SK-N-SH (cell line): ENCODE data around the gene IL17RA.

- RRBS, result 8% methylated on average over 47 of the region's 146 CpGs
CAGE:
- cytosol, long polyA plus RNA, result no peak
- long polyA plus RNA, result no peak
- nucleus, long polyA plus RNA, result no peak
These were observed 9.4 kb upstream of the CCT8L2 start for GRCh38 chr22:16601605-16602786.

DNA sequence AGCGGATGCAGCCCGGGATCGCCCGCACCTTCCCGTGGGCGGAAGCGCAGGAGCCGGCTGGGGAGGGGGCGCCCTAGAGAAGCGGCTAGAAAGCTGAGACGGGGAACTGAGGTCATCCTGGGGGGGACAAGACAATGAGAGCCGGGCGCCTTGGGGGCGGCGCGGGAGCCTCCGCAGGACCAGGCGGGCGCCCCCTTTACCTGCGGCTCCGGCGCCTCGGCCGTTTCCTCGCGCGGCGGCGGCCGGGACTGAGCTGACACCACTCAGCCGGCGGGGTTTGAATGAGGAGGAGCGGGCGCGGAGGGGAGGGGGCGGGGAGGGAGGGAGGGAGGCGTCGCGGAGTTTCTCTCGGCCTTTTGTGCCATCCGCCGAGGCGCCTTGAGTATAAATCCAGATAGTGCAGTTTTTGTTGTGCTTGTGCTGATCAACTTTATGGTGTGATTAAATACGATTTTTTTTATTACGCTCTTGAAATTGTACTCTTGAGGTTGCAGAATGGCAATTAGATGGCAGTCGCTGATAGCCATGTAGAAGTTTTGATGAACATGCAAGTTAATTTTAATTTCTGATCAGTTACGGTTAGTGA lies 17.4 kb upstream of the CCT8L2 start:
- RRBS, result 7% methylated on average over 5 of the region's 47 CpGs
CAGE:
- cytosol, long polyA plus RNA, result no peak
- long polyA plus RNA, result no peak
- nucleus, long polyA plus RNA, result no peak

DNA sequence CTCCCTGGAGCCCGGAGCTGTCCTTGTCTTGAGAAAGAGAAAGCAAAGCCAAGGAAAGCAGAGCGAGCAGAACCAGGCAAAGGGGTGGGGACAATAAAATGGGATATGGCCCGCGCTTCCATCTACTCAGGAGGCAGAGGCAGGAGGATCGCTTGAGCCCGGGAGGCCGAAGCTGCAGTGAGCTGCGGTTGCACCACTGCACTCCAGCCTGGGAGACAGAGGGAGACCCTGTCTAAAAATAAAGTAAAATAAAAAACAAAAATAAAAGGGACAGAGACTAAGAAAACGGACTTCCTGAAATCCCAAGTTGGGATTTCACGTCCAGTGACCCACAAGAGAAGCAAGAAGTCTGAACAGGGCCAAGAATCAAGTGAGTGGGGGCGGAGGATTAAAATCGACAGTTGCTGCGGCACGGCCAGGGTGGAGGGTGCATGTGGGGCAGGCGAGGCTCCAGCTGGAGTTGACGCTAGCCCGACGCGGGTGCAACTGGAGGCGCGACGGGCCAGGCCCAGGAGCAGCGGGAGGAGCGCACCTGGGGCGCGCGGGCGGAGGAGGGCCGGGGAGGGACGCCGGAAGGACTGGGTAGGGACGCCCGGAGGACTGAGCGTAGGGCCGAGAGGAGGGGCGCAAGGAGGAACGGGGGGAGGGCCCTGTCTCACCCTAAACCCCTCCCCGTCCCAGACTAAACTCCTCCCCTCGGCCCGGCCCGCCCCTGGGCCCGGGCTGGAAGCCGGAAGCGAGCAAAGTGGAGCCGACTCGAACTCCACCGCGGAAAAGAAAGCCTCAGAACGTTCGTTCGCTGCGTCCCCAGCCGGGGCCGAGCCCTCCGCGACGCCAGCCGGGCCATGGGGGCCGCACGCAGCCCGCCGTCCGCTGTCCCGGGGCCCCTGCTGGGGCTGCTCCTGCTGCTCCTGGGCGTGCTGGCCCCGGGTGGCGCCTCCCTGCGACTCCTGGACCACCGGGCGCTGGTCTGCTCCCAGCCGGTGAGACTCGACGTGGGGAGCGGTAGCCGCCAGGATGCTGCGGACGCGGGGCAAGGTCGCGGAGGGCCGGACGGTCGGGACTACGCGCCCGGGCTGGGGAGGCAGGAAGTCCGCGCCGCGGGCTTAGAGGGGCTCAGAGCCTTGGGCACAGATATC lies at the start of gene IL17RA:
TSS of gene IL17RA (plus strand) at position 754 of the 1,139 bp plus-strand sequence.
- RRBS, result 5% methylated on average over 36 of the region's 90 CpGs
CAGE:
- cytosol, long polyA plus RNA, result start-site peak on the plus strand centred at position 721 of the sequence, 45 bp wide, 93 and 118 reads in 2 replicates
- long polyA plus RNA, result no peak
- nucleus, long polyA plus RNA, result no peak

- RRBS, result no CpG with 5 or more reads among the region's 6 CpGs
CAGE:
- cytosol, long polyA plus RNA, result no peak
- long polyA plus RNA, result no peak
- nucleus, long polyA plus RNA, result no peak
These were observed 15.5 kb downstream of the IL17RA start for GRCh38 chr22:17100189-17100825.

- RRBS, result 42% methylated on average over 3 of the region's 8 CpGs
CAGE:
- cytosol, long polyA plus RNA, result no peak
- long polyA plus RNA, result no peak
- nucleus, long polyA plus RNA, result no peak
These were observed 7.6 kb downstream of the TMEM121B start for GRCh38 chr22:17113572-17113957.

DNA sequence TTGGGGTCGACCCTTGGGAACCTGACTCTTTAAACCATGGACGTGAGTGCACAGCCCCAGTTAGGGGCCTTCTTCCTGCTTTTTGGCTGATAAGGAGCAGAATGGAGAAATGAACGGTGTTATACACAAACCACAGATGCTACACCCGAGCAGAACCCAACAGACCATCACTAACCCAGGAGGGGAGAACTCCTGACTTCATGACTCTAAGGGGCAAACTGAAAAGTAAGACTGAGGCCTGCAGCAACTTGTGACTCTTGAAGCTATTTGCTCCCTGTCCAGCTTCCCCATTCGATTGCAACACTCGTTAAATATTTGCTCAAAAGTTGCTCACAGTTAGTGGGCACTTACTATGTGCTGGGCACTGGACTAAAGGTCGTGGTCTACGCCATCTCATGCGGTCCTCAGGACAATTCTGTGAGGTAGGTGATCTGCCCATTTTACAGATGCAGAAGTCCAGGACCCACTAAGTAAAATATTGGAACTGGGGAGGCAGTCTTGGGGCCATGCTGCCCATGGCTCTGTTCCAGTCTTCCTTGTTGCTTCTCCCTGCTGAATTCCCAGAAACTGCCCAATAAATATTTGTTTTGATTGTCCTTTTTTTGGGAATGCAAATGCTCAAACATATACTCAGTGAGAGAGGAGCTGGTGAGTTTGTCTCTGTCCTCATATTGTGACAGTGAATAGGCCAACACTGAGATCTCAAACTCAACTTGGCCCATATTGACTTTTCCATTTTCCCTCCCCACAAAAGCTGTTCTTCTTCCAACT lies 9.6 kb upstream of the ADA2 start:
- RRBS, result no CpG with 5 or more reads among the region's 9 CpGs
CAGE:
- cytosol, long polyA plus RNA, result no peak
- long polyA plus RNA, result no peak
- nucleus, long polyA plus RNA, result no peak

- RRBS, result no CpG with 5 or more reads among the region's 7 CpGs
CAGE:
- cytosol, long polyA plus RNA, result no peak
- long polyA plus RNA, result no peak
- nucleus, long polyA plus RNA, result no peak
These were observed 22.8 kb upstream of the ADA2 start for GRCh38 chr22:17241916-17242630.

- RRBS, result no CpG with 5 or more reads among the region's 10 CpGs
CAGE:
- cytosol, long polyA plus RNA, result no peak
- long polyA plus RNA, result no peak
- nucleus, long polyA plus RNA, result no peak
These were observed 26.4 kb downstream of the SLC25A18 start for GRCh38 chr22:17589551-17590255.

DNA sequence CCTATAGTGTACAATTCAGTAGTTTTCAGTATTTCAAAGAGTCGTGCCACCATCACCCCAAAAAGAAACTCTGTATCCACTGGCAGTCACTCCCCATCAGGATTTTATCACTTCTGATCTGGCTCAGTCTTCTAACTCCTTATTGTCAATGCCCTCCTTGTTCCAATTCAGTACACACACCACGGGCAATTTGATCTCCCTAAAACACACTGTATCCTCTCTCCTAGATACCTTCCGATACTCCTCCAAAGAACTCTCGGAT lies 751 bp upstream of the BCL2L13 start:
- RRBS, result no CpG with 5 or more reads among the region's 4 CpGs
CAGE:
- cytosol, long polyA plus RNA, result no peak
- long polyA plus RNA, result no peak
- nucleus, long polyA plus RNA, result no peak

DNA sequence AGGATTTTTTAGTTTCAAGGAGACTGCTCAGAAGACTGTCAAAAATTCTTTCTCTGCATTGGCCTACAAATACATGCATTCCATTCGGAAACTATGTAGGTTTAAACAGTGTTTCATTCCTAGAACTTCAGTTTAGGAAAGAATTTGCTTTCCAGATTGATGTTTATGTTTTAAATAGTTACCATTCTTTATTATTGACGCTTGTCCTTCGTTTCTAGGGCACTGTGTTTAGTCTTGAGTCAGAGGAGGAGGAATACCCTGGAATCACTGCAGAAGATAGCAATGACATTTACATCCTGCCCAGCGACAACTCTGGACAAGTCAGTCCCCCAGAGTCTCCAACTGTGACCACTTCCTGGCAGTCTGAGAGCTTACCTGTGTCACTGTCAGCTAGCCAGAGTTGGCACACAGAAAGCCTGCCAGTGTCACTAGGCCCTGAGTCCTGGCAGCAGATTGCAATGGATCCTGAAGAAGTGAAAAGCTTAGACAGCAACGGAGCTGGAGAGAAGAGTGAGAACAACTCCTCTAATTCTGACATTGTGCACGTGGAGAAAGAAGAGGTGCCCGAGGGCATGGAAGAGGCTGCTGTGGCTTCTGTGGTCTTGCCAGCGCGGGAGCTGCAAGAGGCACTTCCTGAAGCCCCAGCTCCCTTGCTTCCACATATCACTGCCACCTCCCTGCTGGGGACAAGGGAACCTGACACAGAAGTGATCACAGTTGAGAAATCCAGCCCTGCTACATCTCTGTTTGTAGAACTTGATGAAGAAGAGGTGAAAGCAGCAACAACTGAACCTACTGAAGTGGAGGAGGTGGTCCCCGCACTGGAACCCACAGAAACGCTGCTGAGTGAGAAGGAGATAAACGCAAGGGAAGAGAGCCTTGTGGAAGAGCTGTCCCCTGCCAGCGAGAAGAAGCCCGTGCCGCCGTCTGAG lies 47.5 kb downstream of the BID start:
- RRBS, result no CpG with 5 or more reads among the region's 16 CpGs
CAGE:
- cytosol, long polyA plus RNA, result no peak
- long polyA plus RNA, result no peak
- nucleus, long polyA plus RNA, result no peak

- RRBS, result no CpG with 5 or more reads among the region's 6 CpGs
CAGE:
- cytosol, long polyA plus RNA, result no peak
- long polyA plus RNA, result no peak
- nucleus, long polyA plus RNA, result no peak
These were observed 41.6 kb downstream of the BID start for GRCh38 chr22:17732374-17733293.

DNA sequence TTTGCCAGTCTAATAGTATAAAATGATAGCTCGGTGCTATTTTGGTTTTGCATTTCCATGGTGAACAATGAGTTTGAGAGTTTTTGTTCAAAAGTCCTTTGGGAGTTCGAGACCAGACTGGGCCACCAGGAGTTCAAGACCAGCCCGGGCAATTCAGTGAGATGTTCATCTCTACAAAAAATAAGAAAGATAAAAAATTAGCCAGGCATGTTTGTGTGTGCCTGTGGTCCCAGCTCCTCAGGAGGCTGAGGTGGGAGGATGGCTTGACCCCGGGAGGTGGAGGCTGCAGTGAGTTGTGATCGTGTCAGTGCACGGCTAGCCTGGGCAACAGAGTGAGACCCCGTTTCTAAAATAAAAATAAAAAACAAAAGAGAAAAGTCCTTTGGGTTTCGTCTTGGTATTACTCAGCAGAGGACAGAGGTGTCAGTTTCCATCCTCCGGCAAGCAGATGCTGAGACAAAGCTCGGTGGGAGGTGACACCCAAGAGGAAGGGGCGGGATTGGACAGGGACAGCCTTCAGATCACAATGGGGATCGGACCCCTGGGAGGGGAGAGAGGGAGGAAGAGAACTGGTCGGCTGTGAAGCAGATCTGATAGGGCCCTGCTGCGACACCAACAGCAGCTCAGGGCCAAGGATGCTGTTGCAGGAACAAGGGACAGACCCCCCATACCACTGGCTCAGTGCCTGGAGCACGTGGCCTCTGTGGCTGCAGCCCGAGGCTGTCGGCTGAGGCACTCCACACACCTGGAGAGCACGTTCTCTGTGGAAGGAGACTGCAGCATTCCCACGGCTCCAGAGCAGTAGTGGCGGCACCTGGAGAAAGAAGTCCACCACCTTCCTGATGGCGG lies 5.1 kb upstream of the BID start:
- RRBS, result no CpG with 5 or more reads among the region's 21 CpGs
CAGE:
- cytosol, long polyA plus RNA, result no peak
- long polyA plus RNA, result no peak
- nucleus, long polyA plus RNA, result no peak

GRCh38 chr22:17780504-17781054 lies 6.3 kb upstream of the BID start:
- RRBS, result no CpG with 5 or more reads among the region's 14 CpGs
CAGE:
- cytosol, long polyA plus RNA, result no peak
- long polyA plus RNA, result no peak
- nucleus, long polyA plus RNA, result no peak

- RRBS, result no CpG with 5 or more reads among the region's 12 CpGs
CAGE:
- cytosol, long polyA plus RNA, result no peak
- long polyA plus RNA, result no peak
- nucleus, long polyA plus RNA, result no peak
These were observed 34.8 kb upstream of the BID start for GRCh38 chr22:17809043-17809405.

DNA sequence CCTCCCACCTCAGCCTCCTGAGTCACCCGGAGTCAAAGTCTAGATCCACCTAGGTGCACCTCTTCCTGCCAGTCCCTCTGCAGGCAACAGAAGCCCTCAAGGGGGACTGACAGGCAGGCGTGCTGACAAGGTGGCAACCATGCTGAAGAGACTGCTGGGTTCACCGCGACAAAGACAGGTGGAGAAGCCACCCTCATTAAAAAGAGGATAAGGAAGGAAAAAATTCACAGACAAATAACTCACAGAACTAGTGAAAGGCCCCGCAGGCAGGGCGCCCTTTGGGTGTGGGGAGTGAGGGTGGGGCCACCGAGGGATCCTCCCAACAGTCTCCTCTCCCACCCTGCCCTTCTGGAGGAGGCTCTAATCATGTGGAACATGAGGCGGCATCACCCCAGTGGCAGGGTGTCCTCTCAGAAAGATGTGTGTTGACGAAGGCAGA lies 91.0 kb upstream of the BID start:
- RRBS, result no CpG with 5 or more reads among the region's 9 CpGs
CAGE:
- cytosol, long polyA plus RNA, result no peak
- long polyA plus RNA, result no peak
- nucleus, long polyA plus RNA, result no peak

- RRBS, result no CpG with 5 or more reads among the region's 12 CpGs
CAGE:
- cytosol, long polyA plus RNA, result no peak
- long polyA plus RNA, result no peak
- nucleus, long polyA plus RNA, result no peak
These were observed 117.2 kb upstream of the BID start for GRCh38 chr22:17891300-17892135.

- RRBS, result no CpG with 5 or more reads among the region's 5 CpGs
CAGE:
- cytosol, long polyA plus RNA, result no peak
- long polyA plus RNA, result no peak
- nucleus, long polyA plus RNA, result no peak
These were observed 58.0 kb downstream of the MICAL3 start for GRCh38 chr22:17966200-17966904.

GRCh38 chr22:17968098-17968679 lies 56.2 kb downstream of the MICAL3 start:
- RRBS, result over 99% methylated on average over 4 of the region's 15 CpGs
CAGE:
- cytosol, long polyA plus RNA, result no peak
- long polyA plus RNA, result no peak
- nucleus, long polyA plus RNA, result no peak

GRCh38 chr22:17996528-17996974 lies 27.8 kb downstream of the MICAL3 start:
- RRBS, result no CpG with 5 or more reads among the region's 7 CpGs
CAGE:
- cytosol, long polyA plus RNA, result no peak
- long polyA plus RNA, result no peak
- nucleus, long polyA plus RNA, result no peak

DNA sequence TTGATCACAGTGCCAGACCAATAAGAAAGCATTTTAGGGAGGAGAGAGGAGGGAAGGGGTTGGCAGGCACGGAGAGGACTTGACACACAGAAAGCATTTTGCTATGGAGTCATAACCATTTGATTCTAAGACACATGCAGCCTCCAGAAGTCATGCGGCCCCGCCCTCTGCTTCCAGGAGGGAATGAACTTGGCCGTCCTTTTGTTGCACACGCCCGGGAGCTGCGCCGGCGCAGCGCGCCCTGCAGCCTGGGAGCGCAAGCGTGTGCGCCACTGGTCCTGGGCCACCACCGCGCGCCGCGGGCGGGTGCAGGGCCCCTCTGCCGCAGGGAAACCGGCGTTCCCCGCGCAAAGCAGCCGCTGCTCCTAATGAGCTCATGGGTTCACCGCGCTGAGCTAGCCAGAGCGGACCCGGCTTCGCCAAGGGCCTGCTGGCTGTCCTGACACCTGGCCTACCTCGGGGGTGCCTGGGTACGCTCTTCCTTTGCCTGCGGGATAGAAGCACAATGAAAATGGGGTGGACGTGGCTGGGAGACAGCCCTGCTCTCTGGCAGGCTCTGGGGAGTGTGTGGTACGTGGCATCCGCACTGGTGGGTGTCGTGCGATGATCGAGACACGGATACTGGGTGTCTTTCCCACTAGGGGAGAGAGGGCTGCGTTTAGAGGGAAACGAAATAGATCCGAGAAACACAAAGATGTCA lies 751 bp downstream of the MICAL3 start:
- RRBS, result under 1% methylated on average over 17 of the region's 44 CpGs
CAGE:
- cytosol, long polyA plus RNA, result no peak
- long polyA plus RNA, result no peak
- nucleus, long polyA plus RNA, result no peak